Amniotic epithelial cell (primary cell): ENCODE measurements around the genes TRPV6, TAS2R60, OR2A2 and CTAGE8.

GRCh38 chr7:142626579-142626826 is 122.8 kb upstream of the PRSS1 start:
- RRBS, result no CpG with 5 or more reads among the region's 4 CpGs

DNA sequence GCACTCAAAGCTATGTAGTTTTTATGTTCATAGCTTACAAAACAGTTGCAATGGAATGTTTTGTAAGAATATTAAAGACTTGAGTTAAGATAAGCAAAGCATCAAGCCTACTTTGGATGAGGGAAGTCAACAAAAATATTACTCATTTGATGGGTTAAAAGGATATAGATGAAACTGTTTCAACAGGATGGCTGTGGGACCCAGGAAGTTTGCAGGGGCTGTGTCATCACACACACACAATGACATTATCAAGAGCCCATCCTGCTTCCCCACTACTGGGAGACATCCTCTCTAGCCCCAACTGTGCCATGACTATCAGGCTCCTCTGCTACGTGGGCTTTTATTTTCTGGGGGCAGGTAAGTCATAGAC is 78.8 kb upstream of the PRSS1 start:
- RRBS, result no CpG with 5 or more reads among the region's 1 CpG

GRCh38 chr7:142784699-142785190 is 14.0 kb downstream of the PRSS2 start:
- RRBS, result no CpG with 5 or more reads among the region's 10 CpGs

DNA sequence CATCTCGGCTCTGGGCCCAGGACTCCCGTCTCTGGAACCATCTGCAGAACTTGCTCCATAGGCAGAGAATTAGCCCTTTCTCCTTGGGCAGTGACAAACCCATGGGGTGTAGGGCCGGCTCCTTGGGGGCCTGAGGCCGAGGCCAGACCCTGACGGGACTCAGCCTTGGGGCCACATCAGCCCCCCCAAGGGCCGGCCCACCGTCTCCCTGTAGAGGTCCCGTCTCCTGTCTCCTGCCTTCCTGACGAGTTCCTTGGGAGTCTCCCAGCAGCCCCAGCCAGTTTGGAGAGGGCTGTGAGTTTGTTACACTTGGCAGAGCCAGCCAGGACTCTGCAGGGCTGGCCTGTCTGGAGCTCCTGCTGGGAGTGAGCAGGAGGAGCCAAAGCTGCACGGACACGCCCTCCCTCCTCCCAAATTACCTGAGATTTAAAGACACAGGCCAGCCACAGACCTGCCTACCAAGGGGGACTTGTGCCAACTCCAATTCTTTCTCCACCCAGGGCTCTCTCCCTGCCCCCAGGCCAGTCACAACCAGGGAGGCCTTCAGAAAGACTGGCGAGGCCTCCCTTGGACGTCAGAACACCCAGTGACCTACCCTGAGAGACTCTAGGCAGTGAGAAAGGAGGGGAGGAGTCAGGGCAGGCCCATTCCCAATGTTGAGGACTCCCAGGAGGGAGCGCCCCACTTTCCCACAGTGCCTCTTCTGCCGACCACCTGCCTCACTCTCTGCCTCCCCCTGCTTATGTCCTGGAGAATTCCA is at the start of gene TRPV6:
Gene TRPV6, minus strand, starts transcription at position 332 of the 760 bp plus-strand sequence.
- RRBS, result 15% methylated on average over 3 of the region's 15 CpGs

- RRBS, result no CpG with 5 or more reads among the region's 7 CpGs
These were observed at the start of gene TAS2R60 for GRCh38 chr7:143443279-143443664. TSS of gene TAS2R60 (plus strand) at chr7:143443453.

- RRBS, result no CpG with 5 or more reads among the region's 6 CpGs
These were observed 7.8 kb downstream of the TAS2R41 start for GRCh38 chr7:143485461-143485822.

GRCh38 chr7:143522555-143522870 is 44.8 kb downstream of the TAS2R41 start:
- RRBS, result no CpG with 5 or more reads among the region's 2 CpGs

DNA sequence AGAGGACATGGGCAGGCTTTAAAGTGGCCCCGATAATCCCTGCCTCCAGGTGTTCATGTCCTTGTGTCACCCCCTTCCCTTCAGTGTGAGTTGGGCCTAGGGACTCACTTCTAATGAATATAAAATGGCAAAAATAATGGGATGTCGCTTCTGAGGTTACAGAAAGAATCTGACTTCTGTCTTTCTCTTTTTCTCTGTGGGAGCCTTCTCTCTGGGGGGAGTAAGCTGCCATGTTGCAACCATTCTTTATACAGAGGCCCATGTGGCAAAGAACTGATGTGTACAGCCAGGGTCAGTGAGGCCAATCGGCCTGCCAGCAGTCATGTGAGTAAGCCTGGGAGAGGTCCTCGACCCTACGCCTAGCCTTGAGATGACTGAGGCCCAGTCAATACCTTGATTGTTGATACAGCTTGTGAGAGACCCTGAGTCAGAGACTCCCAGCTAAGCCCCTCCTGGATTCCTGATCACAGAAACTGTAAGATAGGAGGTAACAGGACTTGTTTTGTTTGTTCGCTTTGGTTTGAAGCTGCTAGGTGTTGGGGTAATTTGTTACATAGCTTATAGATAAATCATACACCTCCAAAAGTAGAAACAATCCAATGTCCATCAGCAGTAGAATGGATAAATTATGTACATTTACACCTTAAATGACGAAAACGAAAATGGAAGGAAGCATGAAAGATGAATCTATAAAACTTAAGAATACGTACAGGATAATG is 1.6 kb downstream of the TCAF1 start:
- RRBS, result no CpG with 5 or more reads among the region's 9 CpGs

DNA sequence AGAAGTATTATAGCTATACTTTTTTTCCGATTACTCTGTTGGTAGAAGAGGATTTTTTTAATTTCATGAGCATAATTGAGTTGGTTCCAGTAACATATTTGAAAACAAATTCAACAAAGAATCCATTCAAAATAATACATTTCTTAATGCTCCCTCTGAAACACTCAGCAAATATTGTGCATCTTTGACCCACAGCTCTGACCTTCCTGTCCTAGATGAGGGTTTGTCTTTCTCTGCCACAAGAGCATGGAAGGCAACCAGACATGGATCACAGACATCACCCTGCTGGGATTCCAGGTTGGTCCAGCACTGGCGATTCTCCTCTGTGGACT is at the start of gene OR2A2:
Gene OR2A2, plus strand, starts transcription at position 247 of the 332 bp plus-strand sequence.
- RRBS, result no CpG with 5 or more reads among the region's 2 CpGs

DNA sequence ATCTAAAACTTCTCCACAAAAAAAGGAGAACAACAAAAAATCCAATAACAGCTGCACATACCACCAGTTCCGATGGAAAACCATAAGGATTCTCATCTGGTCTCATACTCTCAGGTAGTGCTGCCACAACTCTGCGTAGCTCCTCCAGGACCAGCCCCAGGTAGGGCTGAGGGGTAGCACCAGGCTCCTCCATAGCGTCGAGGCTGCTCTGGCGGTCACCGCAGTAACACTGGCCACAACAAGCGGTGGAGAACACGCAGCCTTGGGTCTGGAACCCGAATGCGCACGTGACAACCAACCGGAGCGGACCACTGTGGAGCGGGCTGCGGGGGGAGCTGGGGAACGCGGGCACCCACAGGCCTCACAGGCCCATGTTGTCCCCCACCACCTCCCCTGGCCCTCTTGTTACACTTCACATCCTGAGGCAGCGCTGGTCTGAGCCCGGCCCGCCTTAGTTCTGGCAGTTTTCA is at the start of gene CTAGE8:
Gene CTAGE8, minus strand, starts transcription at position 231 of the 470 bp plus-strand sequence.
- RRBS, result no CpG with 5 or more reads among the region's 20 CpGs

DNA sequence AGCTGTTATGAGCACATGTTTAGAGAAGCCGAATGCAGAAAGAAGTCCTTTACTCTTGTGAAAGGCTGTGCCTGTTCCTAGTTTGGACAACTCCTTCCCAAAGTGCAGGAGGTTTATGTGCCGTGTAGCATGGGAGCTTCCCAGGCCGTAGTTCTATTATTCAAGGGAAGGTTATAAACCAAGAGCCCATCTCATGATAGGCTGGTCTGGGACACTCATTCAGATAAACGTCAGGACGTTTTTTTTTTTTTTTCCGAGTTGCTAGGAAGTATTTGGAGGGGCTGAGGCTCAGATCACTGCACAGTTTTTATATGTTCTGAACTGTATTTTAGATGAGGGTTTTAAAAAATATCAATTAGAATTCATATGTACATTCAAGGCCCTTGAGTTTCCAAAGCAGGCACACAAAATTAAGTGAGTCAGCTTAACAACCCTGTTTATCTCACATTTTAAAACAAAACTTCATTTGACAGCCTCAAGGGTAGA is 593.0 kb upstream of the CNTNAP2 start:
- RRBS, result no CpG with 5 or more reads among the region's 6 CpGs

DNA sequence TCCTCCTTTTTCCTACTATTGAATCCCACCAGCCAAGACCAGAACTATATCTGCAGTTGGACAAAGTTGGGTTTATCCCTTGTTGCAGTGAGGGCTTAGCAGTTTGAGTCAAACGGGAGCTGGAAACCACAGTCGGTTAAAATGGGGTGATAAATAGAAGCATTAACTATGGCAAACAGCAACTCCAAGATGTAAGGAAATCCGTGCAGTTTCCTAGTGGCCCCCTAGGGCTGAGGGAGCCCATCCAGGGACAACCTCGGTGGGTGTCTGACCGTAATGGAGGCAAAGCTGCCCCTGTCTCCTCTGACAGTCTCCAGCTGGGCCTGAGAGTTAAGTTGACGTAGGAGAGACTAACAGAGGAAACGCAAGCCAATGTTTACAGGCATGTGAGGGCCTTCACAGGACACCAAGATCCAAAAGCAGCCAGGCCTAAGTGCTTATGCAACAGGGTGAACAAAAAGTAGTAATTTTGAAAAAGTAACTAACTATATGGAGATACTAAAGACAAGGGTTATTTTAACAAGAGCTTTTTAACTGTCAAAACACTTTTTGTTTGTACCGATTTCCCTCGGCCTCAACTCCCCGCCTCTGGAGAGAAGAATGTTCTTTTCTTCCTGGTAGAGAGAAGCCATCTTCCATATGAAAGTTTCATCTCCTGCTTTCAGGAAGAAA is 330.0 kb upstream of the C7orf33 start:
- RRBS, result no CpG with 5 or more reads among the region's 10 CpGs

- RRBS, result no CpG with 5 or more reads among the region's 2 CpGs
These were observed 286.0 kb upstream of the C7orf33 start for GRCh38 chr7:148304503-148304979.

DNA sequence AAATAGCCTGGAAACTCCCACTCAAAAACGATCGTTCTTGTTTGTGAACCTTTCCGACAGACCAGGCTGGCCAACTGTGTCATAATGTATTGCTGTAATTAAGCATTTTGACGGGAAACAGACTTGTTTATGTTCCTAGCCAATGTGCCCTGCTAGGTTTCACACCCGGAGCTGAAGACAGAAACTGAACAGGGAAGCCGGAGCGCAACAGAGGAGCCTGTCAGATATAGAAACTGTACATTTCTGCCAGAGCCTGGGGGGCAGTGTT is 55.4 kb upstream of the C7orf33 start:
- RRBS, result no CpG with 5 or more reads among the region's 7 CpGs

GRCh38 chr7:148772463-148773034 is 73.8 kb downstream of the CUL1 start:
- RRBS, result no CpG with 5 or more reads among the region's 6 CpGs

DNA sequence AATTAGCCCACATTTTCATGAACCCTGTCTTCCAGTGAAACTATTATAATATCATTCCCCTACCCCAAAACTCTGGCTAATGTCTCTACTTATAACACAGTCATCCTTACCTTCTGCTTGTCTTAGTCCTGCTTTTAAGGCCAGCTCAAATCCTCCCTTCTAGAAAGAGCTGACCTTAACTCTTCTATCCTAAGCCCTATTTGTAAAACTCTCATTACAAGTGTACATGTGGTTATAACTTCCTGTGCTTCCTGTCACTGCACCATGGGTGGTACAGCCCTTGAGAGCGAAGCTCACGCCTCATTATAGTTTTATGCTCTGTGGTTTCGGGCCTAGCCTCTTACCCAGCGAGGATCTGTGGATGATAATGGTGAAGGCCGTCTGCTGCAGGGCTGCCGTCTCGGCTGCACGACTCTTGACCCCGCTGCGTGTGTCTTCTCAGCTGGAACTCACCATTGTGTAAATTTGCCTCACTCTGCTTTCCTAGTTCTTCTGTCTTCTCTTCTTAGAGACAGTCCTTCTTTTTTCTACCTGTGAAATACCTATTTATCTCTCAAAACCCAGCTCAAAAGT is 74.6 kb downstream of the CUL1 start:
- RRBS, result no CpG with 5 or more reads among the region's 10 CpGs

DNA sequence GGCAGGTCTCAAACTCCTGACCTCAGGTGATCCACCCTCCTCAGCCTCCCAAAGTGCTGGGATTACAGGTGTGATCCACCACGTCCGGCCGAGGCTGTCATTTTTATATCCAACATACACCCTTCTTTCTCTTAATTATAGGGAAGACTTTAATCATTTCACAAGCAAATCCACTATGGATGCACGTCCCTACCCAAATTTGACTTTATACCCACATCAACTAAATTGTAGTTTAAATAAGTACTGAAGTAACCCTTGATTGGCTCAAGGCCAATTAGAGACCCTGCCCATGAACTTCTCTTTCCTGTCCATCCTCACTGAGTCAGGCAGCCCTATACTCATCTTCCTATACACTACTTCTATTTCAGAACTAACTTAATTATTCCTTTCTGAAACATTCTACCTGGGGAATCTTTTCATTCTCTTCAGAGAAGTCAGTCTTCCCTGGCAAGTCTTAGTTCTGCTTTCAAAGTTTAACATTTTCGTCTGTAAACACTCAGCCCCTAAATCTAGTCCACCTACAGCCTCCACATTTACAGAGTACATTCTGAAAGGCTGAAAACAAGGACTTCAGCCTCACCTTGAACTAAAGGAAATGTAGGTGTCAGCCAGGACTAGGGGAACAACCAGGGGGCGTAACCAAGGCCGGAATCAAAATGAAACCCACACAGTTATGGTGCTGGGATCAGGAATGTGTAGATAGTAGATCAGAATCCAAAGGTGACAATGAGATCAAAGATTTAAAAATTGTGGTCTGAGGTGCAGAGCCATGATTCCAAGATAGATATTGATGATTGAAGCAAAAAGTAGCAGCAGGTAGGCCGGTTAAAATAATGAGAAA is 78.0 kb downstream of the CUL1 start:
- RRBS, result no CpG with 5 or more reads among the region's 8 CpGs

GRCh38 chr7:148914114-148914725 is 30.1 kb upstream of the EZH2 start:
- RRBS, result no CpG with 5 or more reads among the region's 11 CpGs

GRCh38 chr7:148954774-148955317 is 70.8 kb upstream of the EZH2 start:
- RRBS, result no CpG with 5 or more reads among the region's 12 CpGs